ENCODE data around the genes TGFBR1, SEC61B and PLPPR1.

GRCh38 chr9:98177003-98177422 is 15.4 kb downstream of the CORO2A start:
- PRO-cap: no peak

GRCh38 chr9:98181690-98182604 is 10.5 kb downstream of the CORO2A start:
- PRO-cap: no peak

- PRO-cap: no peak
These were observed 9.3 kb downstream of the CORO2A start for GRCh38 chr9:98183143-98183629.

- PRO-cap: no peak
These were observed 1.8 kb downstream of the TBC1D2 start for GRCh38 chr9:98253311-98254292.

GRCh38 chr9:98256594-98257190 is 1.2 kb upstream of the TBC1D2 start:
- PRO-cap: no peak

DNA sequence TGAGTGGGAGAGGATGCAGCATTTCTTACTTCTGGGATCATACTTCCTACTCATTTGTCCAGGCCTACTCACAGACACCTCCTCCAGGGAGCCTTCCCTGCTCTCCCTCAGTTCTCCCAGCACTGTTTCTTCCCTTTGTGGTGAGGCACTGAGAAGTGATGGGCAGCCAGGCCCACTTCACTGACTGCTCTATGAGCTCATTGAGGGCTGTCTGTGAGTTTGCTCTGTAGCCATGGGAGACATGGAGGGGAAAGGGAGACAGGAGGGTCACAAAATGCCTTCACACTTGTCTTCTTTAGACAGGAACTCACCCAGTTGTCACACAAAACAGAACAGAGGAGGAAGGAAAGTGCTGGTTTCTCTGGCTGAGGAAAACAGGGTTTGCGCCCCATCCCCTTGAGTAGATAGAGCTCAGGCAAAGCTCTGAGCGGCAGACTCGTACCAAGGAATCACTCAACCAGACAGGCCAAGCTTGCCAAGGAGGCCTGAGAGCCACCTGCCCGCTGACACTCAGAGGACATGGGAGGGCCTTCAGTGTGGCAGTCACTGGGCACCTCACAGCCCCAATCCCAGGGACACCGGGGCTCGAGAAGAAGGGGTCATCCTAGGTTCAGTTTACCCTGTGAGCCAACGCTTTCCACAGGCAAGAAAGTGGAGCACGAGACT is 152.8 kb downstream of the GABBR2 start:
- PRO-cap: no peak

GRCh38 chr9:98781938-98782387 is 14.4 kb downstream of the ANKS6 start:
- PRO-cap: no peak

DNA sequence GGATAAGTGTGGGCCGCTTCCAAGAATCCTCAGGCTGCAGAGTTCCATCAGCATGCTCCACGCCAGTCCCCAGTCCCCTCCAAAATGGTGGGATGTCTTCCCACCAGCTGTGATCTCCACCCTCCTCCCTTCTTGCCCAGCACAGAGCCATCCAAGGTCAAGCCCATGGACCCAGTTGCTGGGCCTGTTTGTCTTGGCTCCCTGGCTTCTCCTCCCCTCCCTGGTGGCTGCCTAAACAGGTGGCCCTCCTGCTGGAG is 33.4 kb downstream of the COL15A1 start:
- PRO-cap: no peak

DNA sequence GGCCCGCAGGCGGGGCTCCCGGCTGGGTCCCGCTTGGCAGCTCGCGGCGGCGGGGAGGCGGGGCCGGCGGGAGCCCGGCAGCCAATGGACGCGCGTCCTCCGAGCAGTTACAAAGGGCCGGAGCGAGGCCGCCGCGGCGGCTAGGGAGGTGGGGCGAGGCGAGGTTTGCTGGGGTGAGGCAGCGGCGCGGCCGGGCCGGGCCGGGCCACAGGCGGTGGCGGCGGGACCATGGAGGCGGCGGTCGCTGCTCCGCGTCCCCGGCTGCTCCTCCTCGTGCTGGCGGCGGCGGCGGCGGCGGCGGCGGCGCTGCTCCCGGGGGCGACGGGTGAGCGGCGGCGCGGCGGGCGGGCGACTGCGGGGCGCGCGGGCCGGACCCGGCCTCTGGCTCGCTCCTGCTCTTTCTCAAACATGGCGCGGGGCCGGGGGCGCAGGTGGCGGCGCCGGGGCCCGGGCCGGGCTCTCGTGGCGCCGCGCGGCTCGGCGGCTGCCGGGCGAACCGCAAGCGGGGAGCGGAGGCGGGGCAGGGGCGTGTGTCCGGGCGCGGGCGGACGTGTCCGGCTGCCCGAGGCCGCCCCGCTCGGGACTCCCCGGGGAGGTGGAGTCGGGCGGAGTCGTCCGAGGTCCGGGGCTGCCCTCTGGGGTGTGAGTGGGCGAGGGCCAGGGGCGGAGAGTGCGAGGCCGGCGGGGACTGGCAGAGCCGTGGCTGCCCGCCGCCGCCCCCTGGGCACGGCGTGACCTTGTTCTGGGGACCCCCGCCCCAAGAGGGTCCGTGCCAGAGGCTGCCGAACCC is at the start of gene TGFBR1:
Gene TGFBR1, plus strand, starts transcription at position 136 of the 790 bp plus-strand sequence.
- PRO-cap: bidirectional peak, plus-strand start at position 143 of the sequence, minus-strand start outside the sequence; bidirectional peak, plus-strand start at position 409 of the sequence, minus-strand start at position 400 of the sequence; bidirectional peak, plus-strand start at position 669 of the sequence, minus-strand start at position 586 of the sequence

- PRO-cap: no peak
These were observed 41.5 kb downstream of the TGFBR1 start for GRCh38 chr9:99146243-99146967.

GRCh38 chr9:99222124-99223020 is at the start of gene SEC61B:
Gene SEC61B (plus strand): TSS chr9:99222282.
- PRO-cap: bidirectional peak, plus-strand start at chr9:99222282, minus-strand start at chr9:99221987

DNA sequence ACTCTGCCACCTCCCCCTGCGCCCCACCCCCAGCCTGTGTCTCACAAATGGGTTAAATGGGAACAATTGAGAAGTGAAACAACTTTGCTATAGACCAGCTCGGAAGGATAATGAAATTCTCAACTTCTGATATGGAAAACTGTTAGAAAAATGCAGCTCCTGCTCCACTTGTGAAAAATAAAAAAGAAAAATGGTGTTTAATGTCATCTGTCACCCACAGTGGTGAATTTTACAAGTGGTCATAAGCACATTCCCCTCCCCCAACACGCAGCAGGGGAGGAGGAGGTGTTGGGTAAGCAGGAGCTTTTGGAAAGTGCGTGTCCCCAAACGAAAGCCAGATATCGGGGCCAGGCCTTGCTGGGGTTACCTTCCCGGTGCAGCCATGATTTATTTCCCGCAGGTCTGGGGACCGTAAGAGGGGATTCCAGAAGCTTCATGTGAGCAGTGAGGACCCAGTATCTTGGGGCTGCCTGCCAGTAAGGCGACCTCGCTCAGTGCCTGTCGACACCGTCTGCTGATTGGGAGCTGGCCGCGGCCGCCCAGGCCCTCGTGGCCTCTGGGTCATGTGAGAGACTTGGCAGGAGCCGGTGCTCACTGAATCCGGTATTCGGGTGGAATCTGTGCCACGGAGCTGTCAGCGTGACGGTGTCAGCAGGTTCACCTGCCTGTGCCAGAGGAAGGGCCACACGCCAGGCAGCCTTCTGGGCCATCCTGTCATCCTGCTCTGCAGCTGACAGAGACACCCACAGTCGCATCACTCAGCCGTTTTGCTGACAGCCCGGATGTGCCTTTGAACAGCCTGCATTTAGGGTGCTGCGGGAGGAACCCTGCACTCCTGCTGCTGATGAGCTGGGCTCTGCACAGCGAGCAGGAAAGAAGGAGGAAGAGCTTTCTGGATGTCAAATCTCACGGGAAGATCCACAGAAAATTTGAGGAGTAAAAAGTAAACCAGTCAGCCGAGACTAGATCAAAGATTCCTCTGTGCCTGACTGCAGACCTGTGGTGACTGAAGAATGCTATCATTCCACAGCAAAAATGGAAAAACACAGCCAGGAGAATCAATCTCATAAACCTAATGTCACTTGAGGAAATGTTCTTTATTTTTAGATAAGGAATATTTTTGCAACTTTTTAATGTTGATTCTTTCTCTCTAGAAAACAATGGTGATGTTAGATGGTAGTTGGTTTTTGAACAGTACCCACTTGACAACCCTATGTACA is 37.4 kb downstream of the SEC61B start:
- PRO-cap: no peak

DNA sequence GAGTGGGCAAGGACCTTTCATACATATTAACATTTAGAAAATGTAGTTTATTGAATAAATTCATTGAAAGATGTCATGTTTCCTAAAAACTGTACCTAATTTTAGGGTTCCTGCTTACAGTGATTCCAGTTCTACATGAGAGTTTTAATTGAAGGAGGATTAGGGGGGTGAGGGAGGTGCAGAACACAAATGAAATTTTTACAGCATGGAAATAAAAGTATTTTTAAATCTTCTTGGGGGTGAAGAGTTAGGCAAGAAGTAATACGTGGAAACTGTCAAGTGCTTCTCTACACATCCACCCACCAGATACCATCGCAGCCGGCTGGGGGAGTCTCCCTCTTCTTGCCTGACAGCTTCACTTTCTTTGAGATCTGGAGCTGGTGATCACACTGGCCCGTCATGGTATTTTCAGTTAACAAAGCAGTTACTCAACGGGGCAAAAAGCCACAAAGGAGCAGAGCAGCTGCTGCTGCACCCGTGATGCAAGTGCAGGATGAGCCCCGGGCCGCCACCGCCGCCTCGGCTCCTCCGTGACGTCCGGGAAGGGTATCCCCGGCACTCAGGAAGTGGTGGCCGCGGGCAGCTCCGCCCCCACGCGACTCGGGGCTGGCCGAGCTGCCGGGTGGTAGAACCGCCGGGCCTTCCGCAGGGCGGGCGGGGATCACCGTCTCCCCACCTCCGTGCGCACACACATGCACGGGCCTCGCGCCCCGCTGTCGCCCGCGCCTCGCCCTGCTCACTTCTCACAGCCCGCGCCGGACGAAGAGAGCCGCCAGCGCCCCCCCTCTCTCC is 2.5 kb upstream of the NR4A3 start:
- PRO-cap: bidirectional peak, plus-strand start at position 457 of the sequence, minus-strand start at position 414 of the sequence; bidirectional peak, plus-strand start at position 598 of the sequence, minus-strand start at position 539 of the sequence

- PRO-cap: no peak
These were observed 25.0 kb downstream of the STX17 start for GRCh38 chr9:99931310-99931918.

DNA sequence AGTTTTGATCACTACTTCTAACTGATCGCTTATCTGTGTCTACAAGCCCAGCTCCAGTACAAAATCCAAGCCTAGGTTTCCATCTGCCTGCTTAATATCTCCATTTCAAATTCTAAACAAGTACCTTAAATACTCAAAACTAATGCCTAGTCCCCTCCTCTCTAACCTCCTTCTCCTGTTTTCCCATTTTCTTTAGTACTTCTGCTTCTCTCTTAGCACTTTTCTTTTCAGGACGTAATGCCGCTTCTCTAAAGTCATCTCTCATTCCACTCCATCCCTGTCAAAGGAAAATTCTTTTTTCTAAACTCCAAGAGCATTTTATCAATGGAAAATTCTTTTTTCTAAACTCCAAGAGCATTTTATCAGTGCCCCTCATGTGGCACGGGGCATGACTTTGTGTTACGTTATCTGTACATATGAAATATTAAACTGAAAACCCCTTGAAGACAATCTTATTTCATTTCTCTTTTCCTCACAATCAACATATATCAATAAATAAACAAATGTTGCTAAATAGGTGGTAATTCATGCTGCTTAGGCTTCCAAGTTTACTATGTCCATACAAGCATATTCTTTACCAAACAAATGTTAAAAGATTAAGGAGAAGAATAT is 89.0 kb downstream of the ERP44 start:
- PRO-cap: no peak

DNA sequence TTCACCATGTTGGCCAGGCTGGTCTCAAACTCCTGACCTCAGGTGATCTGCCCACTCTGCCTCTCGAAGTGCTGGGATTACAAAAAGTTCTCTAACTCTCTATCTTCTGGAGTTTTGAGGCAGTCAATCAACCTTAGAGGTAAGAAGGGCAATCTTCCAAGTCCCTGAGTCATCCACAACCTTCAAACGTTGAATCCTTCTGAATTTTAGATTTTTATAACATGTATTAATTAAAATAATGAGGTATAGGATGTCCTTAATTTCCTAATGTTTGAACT is 26.1 kb downstream of the ERP44 start:
- PRO-cap: no peak

GRCh38 chr9:100144319-100144576 is 45.2 kb downstream of the INVS start:
- PRO-cap: no peak

GRCh38 chr9:100426235-100426791 is 630 bp upstream of the MSANTD3 start:
- PRO-cap: no peak

DNA sequence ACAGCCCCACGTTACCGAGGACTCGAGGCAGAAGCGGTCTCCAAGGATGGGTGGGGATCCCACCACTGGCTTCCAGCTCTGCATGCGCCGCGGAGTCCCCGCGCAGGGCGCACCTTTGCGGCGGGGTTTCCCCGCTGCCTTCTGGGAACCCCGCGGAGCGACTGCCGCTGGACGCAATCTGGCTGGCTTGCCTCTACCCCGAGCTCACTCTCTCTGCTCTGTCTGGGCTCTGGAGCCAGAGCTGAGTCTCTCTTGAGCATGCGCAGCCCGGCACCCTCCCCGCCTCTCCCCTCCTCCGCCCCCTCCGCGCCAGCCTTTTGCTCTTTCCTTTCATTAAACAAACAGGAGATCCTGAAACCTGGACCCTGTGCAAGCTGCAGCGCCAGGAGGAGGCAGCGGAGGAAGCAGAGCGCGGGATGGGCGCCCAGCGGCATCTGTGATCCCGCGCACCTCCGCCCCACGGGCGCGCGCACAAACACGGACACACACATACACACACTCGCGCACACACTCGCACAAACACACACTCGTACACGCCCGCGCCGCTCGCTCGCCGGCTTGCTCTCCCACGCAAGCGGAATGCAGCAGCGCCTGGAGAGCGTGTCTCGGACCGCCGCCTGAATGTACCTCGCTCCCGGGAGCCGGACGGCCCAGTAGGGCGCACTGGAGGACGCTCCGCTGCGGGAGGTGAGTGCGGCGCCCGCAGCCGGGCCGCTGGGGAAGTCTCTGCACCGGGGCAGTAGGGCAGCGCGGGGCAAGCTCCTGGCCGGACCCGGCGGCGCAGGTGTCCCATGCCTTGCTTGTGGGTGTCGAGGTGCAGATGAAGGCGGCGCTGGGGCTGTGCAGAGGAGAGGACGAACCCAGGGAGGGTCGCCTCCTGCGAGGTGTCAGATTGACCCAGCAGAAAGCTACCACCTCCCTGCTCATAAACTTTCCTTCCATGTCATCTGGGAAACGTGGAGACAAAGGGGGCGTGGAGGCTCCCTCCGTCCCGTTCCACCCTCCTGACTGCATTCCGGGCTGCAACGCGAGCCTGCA is at the start of gene PLPPR1:
Gene PLPPR1, plus strand, starts transcription at position 312 of the 1,038 bp plus-strand sequence.
- PRO-cap: no peak

DNA sequence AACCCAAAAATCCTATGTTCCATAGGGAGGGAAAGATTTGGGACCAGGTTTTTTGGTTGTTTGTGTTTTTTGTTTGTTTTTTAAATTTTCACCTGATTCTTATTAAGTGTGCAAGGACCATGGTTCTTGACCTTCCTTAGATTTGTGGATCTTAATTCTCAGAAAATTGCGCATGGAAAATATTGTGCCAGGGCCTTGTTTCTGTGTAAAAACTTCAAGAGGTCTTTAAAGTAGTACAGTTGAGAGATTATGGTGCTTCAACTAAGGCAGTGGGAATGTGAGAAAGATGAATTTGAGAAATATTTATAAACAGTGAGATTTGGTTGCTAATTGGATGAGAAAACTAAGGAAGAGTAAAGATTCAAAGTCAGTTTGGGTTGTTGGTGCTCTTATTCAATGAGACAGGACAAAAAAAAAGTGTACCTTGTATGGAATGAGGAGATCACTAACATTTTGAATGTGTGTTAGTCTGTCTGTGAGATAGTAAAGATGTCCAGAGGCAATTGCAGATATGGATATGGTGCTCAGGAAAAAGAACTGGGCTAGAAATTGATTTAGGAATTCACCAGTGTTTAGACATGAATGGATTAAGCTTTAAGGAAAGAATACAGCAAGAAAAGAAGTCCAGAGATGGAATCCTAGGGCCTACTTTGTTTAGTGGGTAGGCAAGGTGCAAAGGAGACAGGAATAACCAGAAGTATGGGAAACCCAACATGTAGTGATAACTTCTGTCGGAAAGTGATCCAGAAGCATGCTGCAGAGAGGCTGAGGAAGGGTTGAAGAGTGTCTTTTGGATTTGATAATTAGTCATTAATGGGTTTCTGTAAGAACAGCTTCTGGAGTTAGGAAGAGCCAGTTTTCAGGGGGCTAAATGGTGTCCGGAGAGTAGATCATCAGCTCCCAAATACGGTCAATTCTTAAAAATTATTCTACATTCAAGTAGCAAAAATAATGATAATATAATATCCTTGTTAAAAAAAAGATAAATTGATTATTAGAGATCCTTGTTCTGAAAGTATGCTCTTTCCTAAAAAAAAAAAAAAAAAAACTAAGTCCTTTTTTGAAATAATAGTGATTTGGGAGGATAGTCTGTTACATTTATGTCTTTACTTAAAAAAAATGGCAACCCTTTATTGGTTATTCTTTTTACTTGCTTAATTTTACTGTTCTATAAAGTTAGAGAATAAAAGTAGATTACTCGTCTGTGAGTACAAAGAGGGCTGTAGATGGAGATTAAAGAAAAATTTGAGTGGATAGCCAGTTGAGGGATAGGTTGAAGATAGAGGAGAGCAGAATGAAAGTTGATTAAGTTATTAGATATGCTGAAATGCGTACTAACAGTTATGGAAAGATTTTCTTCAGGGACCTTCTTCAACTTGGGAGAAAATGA is 15.0 kb downstream of the ZNF189 start:
- PRO-cap: no peak